Thoracic aorta (tissue), 1 donor: Measurements from ENCODE around the gene CLCF1.

DNA sequence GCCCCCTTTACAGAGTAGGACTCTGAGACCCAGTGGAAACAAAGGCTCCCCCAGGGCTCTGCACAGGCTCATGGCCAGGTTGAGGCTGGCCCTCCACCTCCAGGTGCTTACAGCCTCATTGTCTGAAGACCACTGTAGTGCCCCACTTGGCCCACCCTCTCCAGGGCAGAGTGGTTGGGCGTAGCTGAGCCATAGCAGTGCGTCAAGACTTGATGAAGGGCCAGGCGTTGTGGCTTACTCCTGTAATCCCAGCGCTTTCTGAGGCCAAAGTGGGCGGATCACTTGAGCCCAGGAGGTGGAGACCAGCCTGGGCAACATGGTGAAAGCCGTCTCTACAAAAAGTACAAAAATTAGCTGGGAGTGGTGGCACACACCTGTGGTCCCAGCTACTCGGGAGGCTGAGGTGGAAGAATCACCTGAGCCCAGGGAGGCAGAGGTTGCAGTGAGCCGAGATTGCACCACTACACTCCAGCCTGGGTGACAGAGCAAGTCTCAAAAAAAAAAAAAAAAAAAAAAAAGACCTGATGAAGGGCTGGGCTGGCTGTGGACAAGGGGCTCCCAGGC, 1.8 kb downstream of the ANKRD13D start:
- RAMPAGE, long total RNA, result no peak

DNA sequence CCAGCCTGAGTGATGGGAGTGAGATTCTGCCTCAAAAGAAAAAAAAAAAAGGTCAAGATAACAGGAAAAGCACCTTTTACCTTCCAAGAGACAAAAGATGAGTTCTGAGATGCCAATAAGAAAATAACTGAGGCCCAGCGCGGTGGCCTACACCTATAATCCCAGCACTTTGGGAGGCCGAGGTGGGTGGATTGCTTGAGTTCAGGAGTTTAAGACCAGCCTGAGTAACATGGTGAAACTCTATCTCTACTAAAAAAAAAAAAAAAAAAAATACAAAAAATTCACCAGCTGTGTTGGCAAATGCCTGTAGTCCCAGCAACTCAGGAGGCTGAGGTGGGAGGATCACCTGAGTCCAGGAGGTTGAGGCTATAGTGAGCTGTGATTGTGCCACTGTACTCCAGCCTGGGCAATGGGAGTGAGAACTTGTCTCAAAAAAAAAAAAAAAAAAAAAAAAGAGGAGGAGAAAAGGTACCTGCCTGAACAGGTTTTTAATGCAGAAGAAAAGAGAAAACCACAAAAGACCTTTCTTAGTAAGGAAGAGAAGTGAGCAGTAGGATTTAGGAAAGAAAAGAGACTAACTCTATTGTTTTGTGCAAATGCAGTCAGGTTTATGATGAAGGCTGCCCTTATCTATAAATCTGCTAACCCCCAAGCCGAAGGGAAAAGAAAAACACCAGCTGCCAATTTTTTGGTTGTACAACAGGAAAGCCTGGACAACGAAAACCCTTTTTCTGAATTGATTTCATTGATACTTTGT, 21.5 kb downstream of the POLD4 start:
- RAMPAGE, long total RNA, result no peak

DNA sequence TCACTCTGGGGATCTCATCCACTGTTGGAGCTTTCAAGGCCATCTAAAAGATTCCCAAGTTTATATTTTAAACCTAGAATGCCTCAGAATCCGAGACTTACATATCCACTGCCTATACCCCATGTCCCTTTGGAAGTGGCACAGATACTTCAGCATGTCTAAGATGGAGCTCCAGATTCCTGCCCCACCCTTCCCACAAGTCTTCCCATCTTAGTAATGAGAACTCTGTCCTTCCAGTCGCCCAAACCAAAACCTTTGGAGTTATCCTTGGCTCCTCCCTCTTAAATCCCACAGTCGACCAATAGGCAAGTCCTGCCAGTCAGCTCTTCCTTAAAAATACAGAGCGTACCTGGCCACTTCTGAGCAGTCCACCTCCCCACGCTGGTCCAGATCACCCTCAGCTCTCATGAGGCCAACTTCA, 4.3 kb downstream of the POLD4 start:
- RAMPAGE, long total RNA, result no peak

- RAMPAGE, long total RNA, result no peak
Measured at GRCh38 chr11:67354204-67355096, 1.1 kb upstream of the POLD4 start.

DNA sequence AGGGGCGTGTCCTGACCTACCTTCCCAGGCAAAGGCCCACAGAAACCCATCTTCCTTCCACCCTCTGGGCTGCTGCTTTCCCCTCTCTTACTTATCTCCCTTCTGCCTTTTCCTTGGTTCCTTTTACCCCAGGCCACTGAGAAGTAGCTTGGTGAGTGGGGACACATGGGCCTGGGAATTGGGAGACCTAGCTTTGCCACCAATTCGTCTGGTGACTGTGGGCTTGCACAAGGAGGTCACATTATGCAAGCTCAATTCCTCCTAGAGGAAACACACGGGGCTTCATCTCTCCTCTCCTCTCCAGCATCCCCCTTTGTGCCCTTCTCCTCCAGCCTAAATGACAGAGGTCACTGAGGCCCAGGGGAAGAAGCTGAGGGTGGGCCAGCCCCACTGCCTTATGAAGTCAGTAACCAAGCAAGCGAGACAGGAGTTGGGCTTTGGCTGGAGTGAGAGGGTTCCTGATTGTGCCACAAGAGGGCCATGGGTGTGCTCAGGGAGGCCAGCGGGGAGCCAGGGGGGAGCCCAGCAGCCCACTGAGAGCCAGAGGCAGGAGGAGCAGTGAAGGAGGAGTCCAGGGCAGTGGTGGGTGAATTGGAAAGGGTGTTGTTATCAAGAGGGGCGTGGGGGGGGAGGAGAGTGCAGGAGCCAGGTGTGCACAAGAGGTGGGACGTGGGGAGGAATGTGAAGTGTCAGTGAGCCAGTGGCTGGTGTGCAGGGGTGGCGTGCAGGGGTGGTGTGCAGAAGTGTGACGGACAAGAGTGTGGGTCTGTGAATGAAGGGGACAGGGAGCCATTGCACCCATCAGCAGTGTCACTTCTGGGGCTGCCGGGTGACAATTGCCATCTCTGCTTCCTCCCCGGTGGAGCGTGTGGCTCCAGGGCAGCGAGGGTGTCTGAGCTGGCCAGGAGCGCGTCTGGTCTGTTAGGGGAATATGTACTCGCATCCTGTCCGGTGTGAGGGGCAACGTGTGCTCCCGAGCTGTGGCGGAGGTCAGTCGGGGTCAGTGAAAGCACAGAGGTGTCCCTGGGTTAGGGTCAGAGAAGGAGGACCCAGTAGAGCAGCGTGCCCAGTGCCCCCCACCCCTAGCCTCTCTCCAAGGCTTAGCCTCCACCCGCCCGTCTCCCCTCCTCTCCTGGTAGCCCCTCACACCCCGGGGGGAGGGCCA, 1.9 kb downstream of the CLCF1 start:
- RAMPAGE, long total RNA, result no peak

GRCh38 chr11:67373389-67374376, at the start of gene CLCF1:
CLCF1 (minus strand) TSS chr11:67373598.
- RAMPAGE, long total RNA, result no peak

DNA sequence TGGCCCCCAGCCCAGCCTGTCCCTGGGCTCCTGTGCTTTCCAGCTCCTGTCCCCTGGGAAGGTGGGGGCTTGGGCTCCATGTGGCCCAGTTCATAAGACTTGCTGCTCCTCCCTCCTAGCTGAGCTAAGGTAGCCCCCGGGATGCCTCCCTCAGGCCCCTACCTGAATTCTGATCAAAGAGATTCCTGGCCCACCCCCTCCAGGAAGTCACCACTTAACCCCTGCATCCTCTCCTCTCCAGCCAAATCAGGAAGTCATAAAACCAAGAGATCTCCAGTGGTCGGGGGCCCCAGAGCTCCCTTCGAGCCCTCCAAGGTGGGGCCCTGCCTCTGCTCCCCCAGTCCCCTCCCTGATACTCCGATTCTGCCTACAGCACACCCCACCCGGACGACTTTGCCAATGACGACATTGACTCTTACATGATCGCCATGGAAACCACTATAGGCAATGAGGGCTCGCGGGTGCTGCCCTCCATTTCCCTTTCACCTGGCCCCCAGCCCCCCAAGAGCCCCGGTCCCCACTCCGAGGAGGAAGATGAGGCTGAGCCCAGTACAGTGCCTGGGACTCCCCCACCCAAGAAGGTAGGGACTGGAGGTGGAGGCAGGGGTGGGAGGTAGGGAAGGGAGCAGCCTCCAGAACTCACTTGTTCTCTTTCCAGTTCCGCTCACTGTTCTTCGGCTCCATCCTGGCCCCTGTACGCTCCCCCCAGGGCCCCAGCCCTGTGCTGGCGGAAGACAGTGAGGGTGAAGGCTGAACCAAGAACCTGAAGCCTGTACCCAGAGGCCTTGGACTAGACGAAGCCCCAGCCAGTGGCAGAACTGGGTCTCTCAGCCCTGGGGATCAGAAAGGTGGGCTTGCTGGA, 4.6 kb downstream of the PPP1CA start:
- RAMPAGE, long total RNA, result no peak

DNA sequence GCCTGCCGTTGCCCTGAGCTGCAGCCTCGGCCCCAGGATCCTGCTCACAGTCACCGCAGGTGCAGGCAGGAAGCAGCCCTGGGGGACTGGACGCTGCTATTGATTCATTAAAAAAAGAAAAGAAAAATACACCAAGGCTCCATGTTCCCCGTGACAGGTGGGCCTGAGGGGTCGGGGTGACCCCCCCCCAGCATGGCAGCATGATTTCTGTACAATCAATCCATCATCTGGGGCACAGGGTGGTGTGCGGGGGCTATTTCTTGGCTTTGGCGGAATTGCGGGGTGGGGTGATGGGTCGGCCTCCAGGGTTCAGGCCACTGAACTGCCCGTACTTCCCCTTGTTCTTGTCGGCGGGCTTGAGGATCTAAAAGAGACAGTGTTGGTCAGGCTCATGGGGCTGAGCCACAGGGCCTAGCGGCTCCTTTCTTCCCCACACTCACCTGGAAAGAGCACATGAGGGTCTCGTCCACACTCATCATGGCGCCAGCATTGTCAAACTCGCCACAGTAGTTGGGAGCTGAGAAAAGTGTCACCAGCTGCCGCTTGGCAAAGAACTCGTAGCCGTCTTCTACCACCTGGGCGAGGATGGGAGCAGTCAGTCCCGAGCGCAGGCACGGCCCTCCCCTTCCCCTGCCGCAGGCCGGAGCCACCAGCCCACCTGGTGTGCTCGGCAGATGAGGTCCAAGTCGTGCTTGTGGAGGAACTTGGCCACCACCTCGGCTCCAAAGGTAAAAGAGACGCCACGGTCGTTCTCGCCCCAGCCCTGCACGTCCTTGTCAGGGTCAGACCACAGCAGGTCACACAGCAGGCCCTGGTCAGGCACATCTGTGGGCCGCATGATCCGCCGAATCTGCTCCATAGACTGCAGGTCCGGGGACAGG, 3.1 kb downstream of the PPP1CA start:
- RAMPAGE, long total RNA, result no peak

DNA sequence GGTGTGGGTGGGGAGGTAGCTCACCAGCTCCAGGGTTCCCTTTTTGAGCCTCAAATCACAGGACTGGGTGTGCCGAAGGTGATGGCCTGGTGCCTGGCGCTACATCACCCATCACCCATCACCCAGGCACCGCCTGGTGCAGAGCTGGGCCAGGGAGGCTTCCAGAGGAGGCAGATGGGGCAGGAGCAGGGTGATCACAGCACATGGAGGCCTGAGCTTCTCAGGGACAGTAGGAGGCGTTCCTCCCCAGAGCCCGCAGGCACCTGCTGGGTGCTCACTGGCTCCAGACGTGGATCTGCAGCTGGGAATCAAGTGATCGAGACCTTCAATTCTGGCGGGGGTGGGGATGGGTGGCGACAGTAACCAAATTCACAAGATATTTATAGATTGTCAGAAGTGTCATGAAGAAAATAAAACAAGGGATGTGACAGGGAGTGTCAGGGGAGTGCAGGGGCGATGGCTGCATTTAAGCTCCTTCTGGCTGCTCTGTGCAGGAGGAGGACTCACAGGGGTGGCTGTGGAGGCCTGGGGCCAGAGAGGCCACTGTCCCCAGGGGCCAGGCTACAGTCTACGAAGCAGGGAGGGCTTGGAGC, 3.3 kb downstream of the TBC1D10C start:
- RAMPAGE, long total RNA, result no peak

DNA sequence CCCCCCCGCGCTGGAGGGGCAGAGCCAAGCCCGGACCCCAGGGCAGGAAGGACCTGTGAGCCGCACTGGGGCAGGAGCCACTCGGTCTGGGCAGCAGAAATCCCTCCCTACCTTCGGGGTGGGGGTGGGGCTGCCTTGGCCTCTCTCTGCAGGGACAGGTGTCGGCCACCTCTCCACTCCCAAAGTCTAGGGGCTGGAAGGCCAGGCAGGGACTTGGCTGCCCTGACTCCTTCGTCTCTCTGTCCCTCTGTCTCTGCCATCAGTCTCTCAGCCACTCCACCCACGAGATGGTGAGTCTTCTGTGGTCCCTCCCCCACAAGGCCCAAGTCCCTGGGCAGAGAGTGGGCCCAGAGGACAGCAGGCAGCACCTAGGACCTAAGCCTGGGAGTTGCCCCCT, 433 bp downstream of the CARNS1 start:
- RAMPAGE, long total RNA, result no peak

DNA sequence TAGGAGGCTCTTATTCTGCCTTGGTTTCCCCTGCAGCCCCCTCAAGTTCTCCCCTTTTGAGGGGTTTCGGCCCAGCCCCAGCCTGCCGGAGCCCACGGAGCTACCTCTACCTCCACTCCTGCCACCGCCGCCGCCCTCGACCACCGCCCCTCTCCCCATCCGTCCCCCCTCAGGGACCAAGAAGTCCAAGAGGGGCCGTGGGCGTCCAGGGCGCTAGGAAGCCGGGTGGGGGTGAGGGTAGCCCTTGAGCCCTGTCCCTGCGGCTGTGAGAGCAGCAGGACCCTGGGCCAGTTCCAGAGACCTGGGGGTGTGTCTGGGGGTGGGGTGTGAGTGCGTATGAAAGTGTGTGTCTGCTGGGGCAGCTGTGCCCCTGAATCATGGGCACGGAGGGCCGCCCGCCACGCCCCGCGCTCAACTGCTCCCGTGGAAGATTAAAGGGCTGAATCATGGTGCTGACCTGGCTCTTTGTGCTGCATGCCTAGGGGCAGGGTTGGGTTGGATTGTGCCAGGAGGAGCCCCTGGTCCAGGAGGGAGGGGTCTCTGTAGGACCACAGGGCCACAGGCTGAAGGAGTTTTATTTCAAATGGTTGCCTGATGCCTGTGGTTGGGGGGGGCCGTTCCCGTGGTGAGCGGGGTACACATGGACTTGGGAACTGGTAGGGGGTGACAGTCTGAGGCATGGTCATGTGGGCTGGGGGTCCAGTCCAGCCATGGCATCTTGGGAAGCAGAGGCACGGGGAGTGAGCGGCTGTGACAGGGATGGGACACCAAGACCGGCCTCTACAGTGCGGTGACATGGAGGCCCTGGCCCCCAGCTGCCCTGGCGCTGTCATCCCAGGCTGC, 2.3 kb downstream of the PTPRCAP start:
- RAMPAGE, long total RNA, result no peak

GRCh38 chr11:67490502-67491161, 7.8 kb downstream of the AIP start:
- RAMPAGE, long total RNA, result no peak

DNA sequence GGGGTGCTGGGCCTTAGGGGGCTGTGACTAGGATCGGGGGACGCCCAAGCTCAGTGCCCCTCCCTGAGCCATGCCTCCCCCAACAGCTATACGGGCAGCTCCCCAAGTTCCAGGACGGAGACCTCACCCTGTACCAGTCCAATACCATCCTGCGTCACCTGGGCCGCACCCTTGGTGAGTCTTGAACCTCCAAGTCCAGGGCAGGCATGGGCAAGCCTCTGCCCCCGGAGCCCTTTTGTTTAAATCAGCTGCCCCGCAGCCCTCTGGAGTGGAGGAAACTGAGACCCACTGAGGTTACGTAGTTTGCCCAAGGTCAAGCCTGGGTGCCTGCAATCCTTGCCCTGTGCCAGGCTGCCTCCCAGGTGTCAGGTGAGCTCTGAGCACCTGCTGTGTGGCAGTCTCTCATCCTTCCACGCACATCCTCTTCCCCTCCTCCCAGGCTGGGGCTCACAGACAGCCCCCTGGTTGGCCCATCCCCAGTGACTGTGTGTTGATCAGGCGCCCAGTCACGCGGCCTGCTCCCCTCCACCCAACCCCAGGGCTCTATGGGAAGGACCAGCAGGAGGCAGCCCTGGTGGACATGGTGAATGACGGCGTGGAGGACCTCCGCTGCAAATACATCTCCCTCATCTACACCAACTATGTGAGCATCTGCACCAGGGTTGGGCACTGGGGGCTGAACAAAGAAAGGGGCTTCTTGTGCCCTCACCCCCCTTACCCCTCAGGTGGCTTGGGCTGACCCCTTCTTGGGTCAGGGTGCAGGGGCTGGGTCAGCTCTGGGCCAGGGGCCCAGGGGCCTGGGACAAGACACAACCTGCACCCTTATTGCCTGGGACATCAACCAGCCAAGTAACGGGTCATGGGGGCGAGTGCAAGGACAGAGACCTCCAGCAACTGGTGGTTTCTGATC, 1.2 kb downstream of the GSTP1 start:
- RAMPAGE, long total RNA, result no peak

- RAMPAGE, long total RNA, result no peak
Measured at GRCh38 chr11:67629270-67629645, 479 bp downstream of the NUDT8 start.

DNA sequence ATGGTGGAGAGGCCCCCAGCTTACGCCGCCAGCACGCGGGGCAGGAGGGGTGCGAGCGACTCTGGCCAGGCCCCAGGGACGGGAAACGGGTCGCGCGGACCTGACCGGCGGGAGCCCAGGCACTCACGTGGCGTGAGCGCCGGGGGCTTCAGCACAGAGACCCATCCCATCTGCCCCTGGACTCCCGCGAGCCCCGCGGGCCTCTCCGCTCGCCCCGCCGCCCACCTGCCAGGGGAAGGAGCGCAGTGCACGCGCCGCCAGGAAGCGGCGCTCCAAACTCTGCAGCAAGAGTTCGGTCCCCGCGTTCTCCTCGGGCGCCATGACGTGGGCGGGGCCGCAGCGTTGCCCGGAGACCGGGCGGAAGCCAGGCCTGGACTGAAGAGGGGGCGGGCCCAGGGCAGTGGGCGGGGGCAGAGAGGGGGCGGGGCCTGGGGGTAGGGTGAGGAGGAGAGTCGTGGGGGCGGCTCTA, 130.6 kb upstream of the ALDH3B2 start:
- RAMPAGE, long total RNA, result start-site peak on the minus strand centred at position 336 of the sequence, 25 bp wide, 10 reads

- RAMPAGE, long total RNA, result no peak
Measured at GRCh38 chr11:67955359-67956011, 48.4 kb downstream of the UNC93B1 start.

DNA sequence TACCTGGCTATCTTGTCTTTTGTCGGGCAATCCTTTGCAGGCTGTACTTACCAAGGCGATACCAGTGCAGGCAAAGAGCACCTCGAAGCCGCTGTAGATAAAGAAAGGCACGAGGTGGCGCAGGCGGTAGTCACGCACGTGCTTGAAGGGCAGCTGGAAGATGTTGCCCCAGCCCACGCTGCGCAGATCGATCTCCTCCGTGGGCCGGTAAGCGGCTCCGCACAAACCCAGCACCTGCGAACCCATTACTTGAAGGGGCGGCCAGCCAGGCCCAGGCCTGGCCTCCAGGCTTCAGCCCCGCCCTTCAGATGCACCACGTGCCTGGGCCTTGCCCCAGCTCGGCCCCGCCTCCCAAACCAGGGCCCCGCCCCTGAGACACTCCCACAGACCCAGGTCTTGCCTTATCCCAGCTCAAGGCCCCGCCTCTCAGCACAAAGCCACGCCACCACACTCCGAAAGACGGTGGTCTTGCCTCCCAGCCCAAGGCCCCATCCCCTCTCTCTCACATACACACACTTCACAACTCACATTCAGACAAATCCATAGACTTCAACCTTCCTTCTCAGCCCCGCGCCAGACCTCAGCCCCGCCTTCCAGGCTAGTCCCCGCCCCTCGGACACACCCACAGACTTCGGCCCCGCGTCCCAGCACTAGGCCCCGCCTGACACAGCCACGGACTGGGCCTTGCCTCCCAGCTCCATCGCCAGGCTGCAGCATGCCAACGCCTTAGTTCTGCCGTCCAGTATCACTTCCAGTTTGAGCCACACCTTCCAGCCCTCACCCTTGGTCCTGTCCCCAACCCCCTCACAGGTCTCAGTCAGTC, 7.1 kb downstream of the UNC93B1 start:
- RAMPAGE, long total RNA, result no peak

GRCh38 chr11:68008389-68009460, 1.4 kb upstream of the ALDH3B1 start:
- RAMPAGE, long total RNA, result no peak

- RAMPAGE, long total RNA, result no peak
Measured at GRCh38 chr11:68040103-68041031, 1.5 kb downstream of the TCIRG1 start.

GRCh38 chr11:68075074-68075543, 36.3 kb downstream of the TCIRG1 start:
- RAMPAGE, long total RNA, result no peak